ENCODE measurements around the genes ZNF670, OR2G2, OR2T8 and SH3BP5L.

- PRO-cap = no peak
- CAGE, long polyA plus RNA = no peak
Observed at GRCh38 chr1:246959767-246960527, 28.2 kb upstream of the AHCTF1 start.

GRCh38 chr1:246996878-246997331, 11.0 kb downstream of the ZNF695 start:
- PRO-cap = no peak
- CAGE, long polyA plus RNA = no peak

GRCh38 chr1:247078007-247079085, at the start of gene ZNF670:
TSS of gene ZNF670 (minus strand) at chr1:247078811.
- PRO-cap = bidirectional peak, plus-strand start at chr1:247078914, minus-strand start at chr1:247078781
- CAGE, long polyA plus RNA = no peak

- PRO-cap = no peak
- CAGE, long polyA plus RNA = no peak
Observed at GRCh38 chr1:247126277-247126748, 22.2 kb upstream of the ZNF669 start.

DNA sequence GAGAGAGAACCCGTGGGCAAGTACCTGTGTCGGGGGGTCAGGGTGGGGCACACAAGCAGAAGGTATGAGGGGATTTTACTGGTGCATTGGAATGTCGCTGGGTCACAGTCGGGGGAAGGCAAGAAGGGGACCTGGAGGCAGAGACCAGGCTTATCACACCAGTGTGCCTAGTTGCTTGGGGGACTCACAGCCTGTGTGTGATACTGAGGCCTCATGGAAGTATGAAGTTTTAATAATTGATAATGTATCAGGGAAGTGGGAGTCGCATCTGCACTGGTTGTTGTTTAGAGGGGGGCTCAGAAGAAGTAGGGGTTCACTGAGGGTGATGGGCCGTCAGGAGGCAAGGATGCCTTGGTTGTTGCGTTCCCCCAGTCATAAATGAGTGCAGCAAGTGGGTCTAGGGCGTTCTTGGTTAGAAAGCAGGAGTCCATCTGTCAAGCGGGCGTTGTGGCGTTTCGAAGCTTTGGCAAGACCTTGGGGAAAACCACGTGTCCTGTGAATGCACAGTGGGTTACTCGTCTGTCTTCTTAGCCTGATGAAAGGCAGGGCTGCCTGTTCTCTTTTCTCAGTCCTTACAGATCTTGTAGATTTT, 6.1 kb upstream of the ZNF496 start:
- PRO-cap = no peak
- CAGE, long polyA plus RNA = no peak

- PRO-cap = unidirectional peak, plus-strand start at chr1:247390391
- CAGE, long polyA plus RNA = no peak
Observed at GRCh38 chr1:247389950-247390640, 25.9 kb upstream of the NLRP3 start.

- PRO-cap = no peak
- CAGE, long polyA plus RNA = no peak
Observed at GRCh38 chr1:247437594-247438023, 20.3 kb downstream of the OR2B11 start.

DNA sequence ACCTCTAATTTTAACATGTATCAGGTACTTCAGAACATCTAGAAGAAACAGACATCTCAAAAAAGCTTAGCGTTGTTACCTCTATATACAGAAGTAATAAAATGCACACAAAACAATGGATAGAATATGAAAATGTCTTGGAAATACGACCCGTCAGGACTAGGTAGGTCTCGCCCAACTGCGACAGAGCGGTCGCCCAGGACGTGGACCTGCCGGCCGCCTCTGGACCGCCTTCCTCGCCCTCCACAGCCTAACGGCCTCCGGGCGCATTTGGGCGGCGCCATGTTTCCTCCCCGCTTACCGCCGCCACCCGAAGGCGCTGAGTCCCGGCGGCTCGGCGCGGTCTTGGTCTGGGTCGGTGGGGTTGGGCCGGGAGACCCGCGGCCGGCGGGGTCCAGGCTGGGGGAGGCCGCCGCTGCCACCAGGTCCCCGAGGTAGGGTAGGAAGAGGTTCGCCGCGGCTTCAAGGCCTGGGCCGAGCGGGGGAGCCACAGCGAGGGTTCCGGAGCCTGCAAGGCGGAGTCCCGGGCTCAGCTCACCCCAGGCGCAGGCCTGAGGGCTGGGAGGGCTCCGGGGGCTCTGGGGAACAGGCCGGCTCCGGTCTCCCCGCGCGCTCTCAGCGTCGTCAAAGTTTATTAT, 5.5 kb downstream of the OR2C3 start:
- PRO-cap = no peak
- CAGE, long polyA plus RNA = no peak

DNA sequence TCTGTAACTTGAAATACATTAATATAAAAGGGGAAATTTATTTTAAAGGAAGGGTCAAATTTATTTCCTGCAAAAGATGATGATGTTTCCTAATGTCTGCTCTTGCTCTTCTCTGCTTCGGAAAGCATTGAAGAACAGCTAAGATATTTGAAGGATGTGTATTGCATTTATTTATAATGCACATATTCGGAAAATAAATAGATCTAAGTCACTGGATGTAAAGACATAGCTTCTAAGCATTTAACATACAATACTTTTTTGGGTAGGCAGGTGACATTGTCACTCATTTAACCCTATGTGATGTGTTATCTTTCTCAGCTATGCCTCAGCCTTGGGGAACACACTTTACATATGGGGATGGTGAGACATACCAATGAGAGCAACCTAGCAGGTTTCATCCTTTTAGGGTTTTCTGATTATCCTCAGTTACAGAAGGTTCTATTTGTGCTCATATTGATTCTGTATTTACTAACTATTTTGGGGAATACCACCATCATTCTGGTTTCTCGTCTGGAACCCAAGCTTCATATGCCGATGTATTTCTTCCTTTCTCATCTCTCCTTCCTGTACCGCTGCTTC, at the start of gene OR2G2:
Gene OR2G2 (plus strand): TSS at position 352 of the 579 bp plus-strand sequence.
- PRO-cap = no peak
- CAGE, long polyA plus RNA = no peak

- PRO-cap = no peak
- CAGE, long polyA plus RNA = no peak
Observed at GRCh38 chr1:247906100-247907161, 11.0 kb downstream of the OR2W3 start.

GRCh38 chr1:247919964-247920357, at the start of gene OR2T8:
TSS of gene OR2T8 (plus strand) at chr1:247920252.
- PRO-cap = no peak
- CAGE, long polyA plus RNA = no peak

DNA sequence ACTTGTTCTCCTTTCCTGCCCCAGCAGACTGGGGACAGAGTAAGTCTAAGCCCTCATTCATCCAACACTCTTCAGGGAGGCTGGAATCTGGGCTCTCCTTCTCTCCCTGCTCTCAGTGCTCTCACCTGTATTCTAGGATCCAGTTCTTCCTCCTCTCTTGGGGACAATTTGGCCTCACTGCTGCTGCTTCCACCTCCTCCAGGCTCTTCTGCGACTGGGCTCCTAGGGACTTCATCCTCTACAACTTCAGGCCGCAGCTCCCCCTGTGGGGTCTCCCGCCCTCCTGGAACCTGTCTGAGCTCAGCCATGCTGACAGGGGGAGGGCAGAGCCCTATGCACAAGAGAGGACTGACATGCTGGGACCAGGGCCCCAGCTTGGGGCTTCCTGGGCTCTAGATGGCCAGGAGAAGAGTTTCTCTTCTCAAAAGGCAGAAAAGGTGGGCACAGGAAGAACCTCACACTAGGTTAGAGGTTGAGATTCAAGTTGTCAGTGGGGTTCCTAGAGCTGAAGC, 1.0 kb downstream of the SH3BP5L start:
- PRO-cap = no peak
- CAGE, long polyA plus RNA = no peak

DNA sequence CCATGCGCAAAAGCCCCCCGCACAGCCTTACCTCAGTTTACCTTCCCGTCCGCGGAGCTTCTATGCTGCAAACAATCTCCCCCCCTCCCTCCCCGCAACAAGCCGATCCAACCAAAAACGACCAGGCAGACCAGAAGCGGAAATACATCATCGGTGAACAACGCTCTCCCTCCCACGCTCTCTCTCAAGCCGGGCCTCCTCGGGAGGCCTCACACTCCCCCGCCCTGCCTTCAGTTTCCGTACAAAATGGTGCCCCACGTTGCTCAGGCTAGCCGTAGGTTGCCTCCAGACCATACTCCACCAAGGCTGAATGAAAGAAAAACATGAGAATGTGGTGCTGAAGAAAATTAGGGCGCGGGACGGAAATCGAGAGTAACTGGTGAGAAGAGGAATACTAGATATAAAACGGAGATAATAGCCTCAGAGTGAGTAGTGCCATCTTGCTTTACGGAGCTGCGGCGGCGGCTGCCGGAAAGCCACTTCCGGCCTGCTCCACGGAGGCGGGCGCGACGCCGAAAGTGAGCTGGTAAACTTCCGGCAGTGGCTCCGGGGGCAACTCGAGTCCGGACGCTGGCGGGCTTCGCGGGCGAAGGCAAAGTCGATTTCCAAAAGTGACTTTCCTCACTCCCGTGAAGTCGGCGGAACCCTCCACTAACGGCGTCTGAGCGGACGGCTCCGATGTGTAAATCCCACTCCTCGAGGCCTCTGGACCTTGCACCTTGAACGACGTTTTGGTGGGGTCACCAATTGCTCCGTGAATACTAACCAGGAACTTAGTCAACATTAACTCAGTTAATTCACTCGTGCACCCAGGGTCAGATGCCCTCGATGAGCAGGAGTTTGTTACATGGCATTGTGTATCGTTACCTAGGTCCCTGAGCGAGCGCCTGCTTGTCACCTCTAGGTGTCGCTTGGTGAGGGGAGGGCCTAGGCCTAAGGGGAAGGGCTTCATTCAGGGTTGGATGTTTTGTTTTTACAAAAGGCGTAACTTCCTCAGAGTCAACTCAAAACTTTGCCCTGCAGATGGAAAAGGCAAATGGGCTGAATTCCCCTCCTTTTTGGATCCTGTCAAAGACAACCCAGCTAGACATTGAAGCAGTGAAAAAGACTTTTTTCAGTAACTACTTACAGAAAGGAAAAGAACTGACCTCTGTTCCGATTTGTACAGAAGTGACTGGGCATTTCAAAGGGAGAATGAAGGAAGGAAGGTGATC, at the start of gene SH3BP5L:
Gene SH3BP5L (minus strand): TSS at position 112 of the 1,214 bp plus-strand sequence.
- PRO-cap = bidirectional peak, plus-strand start at position 240 of the sequence, minus-strand start at position 99 of the sequence; bidirectional peak, plus-strand start at position 540 of the sequence, minus-strand start at position 466 of the sequence; bidirectional peak, plus-strand start at position 996 of the sequence, minus-strand start at position 902 of the sequence
- CAGE, long polyA plus RNA = no peak

- PRO-cap = no peak
- CAGE, long polyA plus RNA = no peak
Observed at GRCh38 chr1:248848924-248850241, 9.5 kb downstream of the ZNF692 start.

DNA sequence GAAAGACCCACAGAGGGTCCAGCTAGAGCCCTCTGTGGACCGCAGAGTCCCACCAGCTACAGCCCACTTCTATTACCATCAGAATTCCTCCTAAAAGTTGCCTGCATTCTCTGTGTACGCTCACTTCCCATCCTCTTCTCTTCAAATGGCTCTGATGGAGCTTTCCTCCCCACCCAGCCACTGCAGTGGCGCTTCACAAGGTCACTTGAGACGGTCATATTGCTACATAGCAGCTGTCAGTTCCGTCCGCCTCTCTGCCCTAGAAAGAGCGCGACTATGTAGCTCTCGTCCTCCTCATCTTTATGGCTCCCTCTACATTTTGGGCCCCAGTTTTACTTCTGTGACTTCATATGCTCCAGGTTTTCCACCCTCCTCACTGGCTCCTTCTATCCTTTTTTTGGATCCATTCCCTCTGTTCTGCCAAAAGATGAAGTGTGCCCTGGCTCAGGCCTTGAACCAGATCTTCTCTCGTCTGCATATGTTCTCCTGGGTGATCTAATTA, 606 bp upstream of the ZNF692 start:
- PRO-cap = no peak
- CAGE, long polyA plus RNA = no peak